Daoy (cell line): Measurements from ENCODE around the gene BLTP1.

- RAMPAGE, long total RNA, result no peak
Observed at GRCh38 chr4:121381292-121381642, 449 bp upstream of the QRFPR start.

GRCh38 chr4:121669472-121669785 lies 27.4 kb downstream of the ANXA5 start:
- RAMPAGE, long total RNA, result no peak

GRCh38 chr4:121816813-121817199 lies 6.9 kb downstream of the CCNA2 start:
- RAMPAGE, long total RNA, result no peak

GRCh38 chr4:121950736-121951872 lies 756 bp downstream of the TRPC3 start:
- RAMPAGE, long total RNA, result no peak

DNA sequence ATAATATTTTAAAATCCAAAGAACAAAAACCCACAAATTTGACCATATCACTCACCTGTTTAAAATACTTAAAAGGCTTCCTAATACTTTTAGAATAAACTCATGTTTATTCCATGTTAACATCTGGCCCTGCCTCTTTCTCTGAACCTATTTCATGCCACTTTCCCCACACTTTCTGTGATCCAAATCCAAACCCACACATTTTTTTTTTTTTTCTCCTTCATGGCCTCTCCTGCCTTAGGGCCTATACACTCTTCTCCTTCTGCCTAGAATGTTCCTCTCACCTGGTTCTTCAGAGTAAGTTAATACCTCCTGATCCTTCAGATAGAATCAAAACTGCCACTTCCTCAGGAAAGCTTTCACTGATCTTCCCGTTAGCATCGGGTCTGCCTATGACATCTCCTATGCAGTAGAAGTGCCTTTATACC lies 84.1 kb upstream of the TRPC3 start:
- RAMPAGE, long total RNA, result no peak

- RAMPAGE, long total RNA, result no peak
Observed at GRCh38 chr4:122150762-122151250, 1.3 kb upstream of the BLTP1 start.

DNA sequence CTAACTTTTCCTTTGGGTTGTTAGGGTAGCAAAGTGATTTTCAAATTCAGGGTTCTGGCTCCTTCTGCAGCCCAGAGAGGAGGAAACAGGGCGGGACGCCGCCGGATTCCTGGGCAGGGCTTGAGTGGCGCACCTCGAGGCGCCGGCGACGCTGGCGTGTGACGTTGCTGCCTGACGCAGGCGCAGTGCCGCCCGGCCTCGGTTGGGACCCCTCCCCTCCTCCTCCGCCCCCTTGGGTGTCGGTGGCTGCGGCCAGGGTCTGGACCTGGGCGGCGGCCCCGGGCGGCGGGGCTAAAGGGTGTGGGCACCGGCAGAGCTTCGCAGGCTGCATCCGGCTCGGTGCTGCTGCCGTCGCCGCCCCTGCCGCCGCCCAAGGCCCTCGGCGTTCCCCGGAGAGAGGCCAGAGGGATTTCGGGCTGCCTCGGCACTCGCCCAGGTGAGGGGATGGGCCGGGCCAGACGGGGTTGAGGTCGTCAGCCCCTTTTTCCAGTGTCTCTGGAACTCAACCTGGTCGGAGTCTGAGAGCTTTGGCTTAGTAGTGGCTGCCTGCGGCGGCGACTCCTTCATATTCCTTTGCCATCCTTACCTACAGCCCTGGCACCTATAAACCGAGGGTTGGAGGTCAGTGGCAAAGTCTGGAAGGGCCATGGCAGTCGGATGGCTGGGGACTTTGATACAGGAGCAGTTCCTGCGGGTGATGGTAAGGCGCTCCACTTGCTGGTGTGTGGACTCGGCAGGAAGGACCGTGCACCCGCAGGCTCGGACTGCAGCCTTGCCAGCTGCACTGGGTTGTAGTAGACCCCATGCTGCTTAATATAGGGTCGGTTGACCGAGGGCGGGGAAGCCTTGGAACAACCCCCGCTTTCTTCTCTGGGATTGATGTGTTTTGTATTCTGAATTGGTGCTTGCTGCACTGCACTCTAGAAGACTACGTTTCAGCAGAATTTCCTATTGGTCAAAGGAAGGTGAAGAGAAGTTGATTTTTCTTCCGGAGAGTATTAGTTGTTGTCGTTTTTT lies at the start of gene BLTP1:
BLTP1 (plus strand) TSS at position 183 of the 1,017 bp plus-strand sequence.
- RAMPAGE, long total RNA, result no peak

- RAMPAGE, long total RNA, result no peak
Observed at GRCh38 chr4:122687521-122688175, 44.9 kb upstream of the BBS12 start.

- RAMPAGE, long total RNA, result no peak
Observed at GRCh38 chr4:122700078-122700716, 32.3 kb upstream of the BBS12 start.

- RAMPAGE, long total RNA, result no peak
Observed at GRCh38 chr4:123343415-123344227, 53.0 kb upstream of the SPRY1 start.

GRCh38 chr4:123587571-123588579 lies 191.3 kb downstream of the SPRY1 start:
- RAMPAGE, long total RNA, result no peak

DNA sequence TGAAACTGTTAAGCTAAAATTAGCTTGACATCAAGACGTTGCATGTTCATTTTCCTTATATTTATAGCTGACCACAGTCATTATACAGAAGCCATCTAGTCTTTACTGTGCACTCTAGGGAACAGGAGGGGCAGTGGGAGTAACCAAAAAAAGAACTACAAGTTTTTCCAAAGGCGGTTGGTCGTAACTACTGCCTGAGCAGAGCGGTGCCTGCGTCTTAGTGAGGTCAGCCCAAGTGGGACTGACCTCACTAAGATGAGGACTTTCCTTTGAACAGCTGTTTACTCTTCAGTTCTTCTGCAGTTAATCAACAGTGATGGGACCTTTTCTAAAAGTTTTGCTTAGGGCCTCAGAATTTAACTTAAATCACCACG lies 192.3 kb downstream of the SPRY1 start:
- RAMPAGE, long total RNA, result no peak

GRCh38 chr4:123659414-123659783 lies 262.8 kb downstream of the SPRY1 start:
- RAMPAGE, long total RNA, result no peak

DNA sequence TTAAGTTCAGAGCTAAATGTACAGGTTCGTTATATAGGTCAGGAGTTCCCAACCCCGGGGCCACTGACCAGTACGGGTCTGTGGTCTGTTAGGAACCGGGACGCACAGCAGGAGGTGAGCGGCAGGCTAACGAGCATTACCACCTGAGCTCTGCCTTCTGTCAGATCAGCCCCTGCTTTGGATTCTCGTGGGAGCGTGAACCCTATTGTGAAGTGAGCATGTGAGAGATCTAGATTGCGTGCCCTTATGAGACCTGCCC lies 51.0 kb downstream of the FAT4 start:
- RAMPAGE, long total RNA, result no peak

GRCh38 chr4:125491016-125491589 lies 176.3 kb downstream of the FAT4 start:
- RAMPAGE, long total RNA, result no peak

GRCh38 chr4:126778319-126778838 lies 854.4 kb upstream of the INTU start:
- RAMPAGE, long total RNA, result no peak

DNA sequence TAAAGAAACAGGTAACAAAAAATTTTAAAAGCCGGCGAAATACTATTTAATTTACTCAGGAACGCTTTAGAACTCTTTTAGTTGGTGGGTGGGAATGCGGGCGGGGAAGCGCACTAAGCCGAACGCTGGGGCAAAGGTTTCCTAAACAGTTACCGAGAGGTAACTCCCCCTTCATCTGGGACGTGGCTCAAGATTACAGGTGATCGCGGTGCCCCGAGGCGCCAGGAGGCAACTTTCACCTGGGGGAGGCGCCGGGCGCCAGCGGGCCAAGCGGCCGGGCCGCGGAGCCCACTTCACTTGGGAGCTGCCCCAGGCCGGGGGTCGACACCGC lies 588 bp upstream of the LARP1B start:
- RAMPAGE, long total RNA, result no peak

- RAMPAGE, long total RNA, result no peak
Observed at GRCh38 chr4:128292432-128293127, 5.0 kb upstream of the PGRMC2 start.

GRCh38 chr4:128394849-128395050 lies 107.1 kb upstream of the PGRMC2 start:
- RAMPAGE, long total RNA, result no peak

- RAMPAGE, long total RNA, result no peak
Observed at GRCh38 chr4:128469745-128470466, 182.3 kb upstream of the PGRMC2 start.